ENCODE measurements around a stretch of chr18.

DNA sequence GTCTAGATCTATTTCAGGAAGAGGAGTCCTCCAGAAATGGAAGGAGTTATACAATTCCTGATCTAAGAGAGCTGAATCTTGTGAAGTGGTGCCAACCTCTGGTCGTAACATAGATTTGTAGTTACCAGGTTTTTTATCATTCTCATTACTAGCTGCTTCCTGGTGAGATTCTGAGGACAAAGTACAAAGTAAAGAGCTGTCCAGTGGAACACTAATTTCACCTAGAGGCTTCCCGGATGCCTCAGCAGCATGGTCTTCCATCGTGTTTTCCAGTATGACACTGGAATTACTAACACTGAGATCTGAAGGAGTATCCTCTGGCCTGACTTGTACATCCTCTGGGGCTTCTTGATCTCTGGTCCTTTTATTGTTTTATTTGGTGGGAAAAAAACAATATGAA lies 44.0 kb downstream of the PPP4R1 start:
- PRO-cap, 2 experiments, result no peak in any of the 2 experiments

GRCh38 chr18:9613386-9614300 lies 716 bp downstream of the PPP4R1 start:
- PRO-cap, 2 experiments, result peak in 2 of 2 experiments; most common plus-strand start chr18:9613724 (in 2); most common minus-strand start chr18:9613569 (in 1)

DNA sequence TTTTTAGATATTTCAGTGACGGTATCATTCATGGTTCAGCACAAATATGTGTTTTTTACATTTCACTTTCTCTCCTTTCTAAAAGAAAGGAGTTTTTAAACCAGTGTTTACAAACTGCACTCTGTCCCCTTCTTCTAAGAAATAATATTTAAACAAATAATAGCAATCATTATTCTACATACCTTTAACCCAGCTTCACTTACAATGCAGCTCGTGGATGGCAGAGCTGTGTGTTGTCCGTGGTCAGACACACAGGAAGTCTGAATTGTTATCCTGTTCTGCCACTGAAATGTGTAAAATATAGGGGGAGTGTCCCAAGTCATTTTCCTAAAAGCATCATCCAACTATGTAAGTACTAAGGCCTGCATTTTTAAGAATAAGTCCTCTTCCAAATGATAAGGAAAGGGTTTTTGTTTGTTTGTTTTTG lies 2.6 kb upstream of the PPP4R1 start:
- PRO-cap, 2 experiments, result no peak in any of the 2 experiments

- PRO-cap, 2 experiments, result no peak in any of the 2 experiments
Measured at GRCh38 chr18:9647736-9648325, 33.5 kb upstream of the PPP4R1 start.

DNA sequence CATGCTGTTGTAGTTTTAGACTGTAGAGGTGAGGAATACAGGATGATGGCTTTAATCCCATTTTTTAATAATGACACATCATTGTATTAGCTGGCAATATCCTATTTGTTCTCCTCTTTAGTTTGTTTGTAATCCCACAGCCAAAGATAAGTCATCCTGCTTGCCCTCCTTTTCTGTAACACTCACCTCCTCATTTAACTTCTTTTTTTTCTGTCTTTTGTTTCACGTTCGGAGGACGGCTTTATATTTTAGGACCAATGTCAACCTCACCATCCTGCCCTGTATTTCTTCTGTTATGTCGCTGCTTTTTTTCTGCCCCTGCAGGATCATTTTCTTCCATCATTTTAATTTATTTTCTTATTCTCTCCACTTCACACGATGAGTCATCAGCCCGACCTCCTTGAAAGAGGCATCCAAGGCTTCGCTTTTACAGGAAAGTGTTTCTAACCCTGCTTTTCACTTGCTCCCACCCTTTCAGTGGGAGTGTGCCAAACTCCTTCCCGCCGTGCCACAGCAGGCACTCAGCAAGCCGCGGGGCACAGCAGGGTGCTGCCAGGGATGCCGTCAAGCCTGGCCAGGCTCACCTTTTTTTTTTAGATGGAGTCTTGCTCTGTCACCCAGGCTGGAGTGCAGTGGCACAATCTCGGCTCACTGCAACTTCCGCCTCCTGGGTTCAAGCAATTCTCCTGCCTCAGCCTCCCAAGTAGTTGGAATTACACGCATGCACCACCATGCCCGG lies 11.5 kb downstream of the RAB31 start:
- PRO-cap, 2 experiments, result no peak in any of the 2 experiments

- PRO-cap, 2 experiments, result no peak in any of the 2 experiments
Measured at GRCh38 chr18:9734170-9734762, 26.2 kb downstream of the RAB31 start.

- PRO-cap, 2 experiments, result no peak in any of the 2 experiments
Measured at GRCh38 chr18:9946036-9946648, 32.3 kb downstream of the VAPA start.

DNA sequence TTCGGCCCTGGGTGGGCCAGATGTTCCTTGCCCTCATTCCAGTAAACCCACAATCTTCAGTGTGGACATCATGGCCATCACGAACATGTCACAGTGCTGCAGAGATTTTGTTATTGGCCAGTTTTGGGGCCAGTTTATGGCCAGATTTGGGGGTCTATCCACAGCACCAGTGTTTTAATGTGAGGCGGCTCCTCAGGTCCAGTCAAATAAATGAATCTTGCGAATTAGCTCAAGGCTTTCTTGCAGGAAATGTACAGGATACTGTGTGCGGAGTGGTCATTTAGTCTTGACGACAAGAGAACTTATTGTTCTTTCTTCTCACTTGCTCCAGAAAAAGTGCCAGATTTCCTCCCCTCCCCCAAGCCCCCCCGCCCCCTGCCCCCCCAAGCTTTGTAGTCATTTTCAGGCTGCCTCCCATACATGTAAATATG lies 228.6 kb upstream of the APCDD1 start:
- PRO-cap, 2 experiments, result no peak in any of the 2 experiments

DNA sequence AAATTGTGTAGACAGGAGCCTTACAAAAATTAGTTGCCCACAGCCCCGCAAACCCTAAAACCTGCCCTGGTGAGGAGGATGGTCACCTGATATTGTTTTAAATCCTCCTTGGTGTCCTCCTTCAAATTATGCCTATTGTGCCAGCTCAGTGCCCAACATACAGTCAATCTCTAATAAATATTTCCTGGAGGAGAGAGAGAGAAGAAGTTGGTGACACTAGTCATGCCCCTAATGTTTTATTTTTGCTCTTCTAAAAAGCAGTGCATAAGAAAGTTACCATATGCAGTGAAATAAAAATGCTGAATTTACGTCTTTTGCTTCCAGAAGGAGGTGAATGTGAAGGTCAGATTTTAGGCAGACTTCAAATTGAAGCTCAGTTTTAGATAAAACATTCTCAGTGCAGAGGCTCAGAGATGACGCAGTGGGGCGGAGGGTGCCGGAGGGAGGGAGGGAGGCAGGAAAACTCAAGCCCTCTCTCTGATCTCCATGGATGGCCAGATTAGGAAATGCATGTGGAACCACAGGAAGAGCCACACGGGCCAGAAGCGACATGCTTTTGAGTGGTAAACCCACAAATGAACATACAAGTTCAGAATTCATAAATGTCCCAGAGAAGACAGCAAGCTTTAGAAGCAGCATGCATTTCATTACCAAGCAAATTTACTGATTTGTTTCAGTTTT lies 30.0 kb upstream of the APCDD1 start:
- PRO-cap, 2 experiments, result no peak in any of the 2 experiments

DNA sequence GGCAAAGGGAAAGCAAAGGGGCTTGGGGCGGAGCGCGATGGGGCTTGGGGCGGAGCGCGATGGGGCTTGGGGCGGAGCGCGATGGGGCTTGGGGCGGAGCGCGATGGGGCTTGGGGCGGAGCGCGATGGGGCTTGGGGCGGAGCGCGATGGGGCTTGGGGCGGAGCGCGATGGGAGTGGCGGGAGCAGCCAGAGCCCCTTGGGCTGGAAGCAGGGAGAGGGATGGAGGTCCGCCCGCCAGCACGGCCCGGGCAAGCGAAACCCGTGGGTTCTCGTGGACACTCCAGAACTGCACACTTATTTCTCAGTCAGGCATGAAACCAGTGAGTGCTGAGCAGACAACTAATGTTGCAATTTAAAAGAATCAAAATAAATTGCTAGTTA lies 81.7 kb downstream of the NAPG start:
- PRO-cap, 2 experiments, result no peak in any of the 2 experiments

DNA sequence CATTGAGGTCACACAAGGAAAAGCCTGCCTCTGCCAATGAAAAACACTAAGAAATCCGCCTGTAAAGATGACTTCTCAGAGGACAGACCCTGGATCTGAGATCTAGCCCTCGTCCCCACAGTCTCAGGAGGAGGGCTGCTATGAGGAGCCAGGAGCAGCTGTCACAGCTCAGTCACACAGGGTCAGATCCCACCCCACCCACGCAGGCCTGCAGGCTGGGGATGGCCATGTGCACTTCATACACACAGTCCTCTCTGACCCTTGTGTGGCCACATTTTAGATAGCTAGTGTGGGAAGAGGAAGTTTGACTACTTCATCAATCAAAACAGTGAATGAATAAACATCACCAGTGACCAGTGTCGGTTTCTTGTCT lies 107.2 kb downstream of the PIEZO2 start:
- PRO-cap, 2 experiments, result no peak in any of the 2 experiments

GRCh38 chr18:11175316-11175573 lies 25.9 kb upstream of the PIEZO2 start:
- PRO-cap, 2 experiments, result no peak in any of the 2 experiments

DNA sequence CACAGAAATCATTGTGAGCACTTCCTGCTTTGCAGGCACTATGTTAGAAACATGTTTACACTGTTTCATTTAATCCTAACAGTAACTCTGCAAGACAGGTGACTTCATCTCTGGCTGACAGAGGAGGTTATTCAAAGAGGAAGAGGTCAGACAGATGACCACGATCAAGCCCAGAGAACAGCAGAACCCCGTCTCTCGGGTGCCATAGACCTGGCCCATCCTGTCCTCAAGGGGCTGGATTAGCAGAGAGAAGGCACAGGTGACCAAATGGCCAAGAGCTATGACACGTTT lies 28.1 kb upstream of the PIEZO2 start:
- PRO-cap, 2 experiments, result no peak in any of the 2 experiments

DNA sequence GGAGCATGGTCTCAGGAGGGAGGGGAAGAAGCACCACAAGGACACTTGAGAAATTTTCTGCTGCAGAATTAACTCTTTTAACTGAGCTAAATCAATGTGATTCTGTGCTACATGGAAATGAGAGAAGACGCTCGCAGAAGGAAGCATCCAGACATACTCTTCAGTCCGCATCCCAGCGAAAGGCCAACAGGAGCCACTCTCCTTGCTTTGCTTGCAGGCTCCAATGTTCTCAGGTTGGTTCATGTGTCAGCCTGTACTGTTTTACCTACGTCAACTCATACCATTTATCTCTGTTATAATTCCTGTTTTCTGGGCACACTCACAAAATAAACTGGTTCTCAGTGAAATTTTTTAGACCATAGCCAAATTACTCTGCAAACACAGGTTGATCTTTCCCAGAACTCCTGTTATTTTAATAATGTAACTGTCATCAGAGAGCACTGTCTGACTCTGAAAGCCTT lies 111.5 kb upstream of the PIEZO2 start:
- PRO-cap, 2 experiments, result no peak in any of the 2 experiments

- PRO-cap, 2 experiments, result no peak in any of the 2 experiments
Measured at GRCh38 chr18:11908005-11908116, 256 bp downstream of the MPPE1 start.

- PRO-cap, 2 experiments, result peak in 2 of 2 experiments; most common plus-strand start chr18:11947495 (in 2); most common minus-strand start chr18:11947413 (in 2)
Measured at GRCh38 chr18:11947025-11948346, 33.8 kb upstream of the IMPA2 start.

GRCh38 chr18:12038607-12039579 lies 54.8 kb upstream of the ANKRD62 start:
- PRO-cap, 2 experiments, result no peak in any of the 2 experiments

DNA sequence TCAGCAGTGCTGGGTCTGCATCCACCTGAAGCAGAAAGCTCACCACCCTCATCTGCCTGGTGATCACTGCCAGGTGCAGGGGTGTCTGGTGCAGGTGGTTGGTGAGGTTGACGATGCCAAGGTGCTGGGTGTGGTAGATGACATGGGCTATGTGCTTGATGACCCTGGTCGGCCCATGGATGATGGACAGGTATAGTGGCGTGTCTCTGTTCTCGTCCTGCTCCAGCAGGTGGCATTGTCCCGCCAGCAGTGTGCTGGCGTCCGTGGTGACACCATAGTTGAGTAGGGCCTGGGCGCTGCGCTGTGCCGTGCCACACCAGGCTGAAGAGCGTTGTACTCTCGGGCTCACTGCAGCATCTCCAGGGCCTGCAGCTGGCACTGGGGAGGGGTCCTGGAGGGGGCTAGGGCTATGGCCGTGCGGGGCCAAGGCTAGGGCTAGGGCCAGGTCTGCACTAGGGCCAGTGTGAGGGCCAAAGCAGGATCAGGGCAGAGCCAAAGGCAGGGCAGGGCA lies 903 bp upstream of the ANKRD62 start:
- PRO-cap, 2 experiments, result no peak in any of the 2 experiments

- PRO-cap, 2 experiments, result no peak in any of the 2 experiments
Measured at GRCh38 chr18:12312912-12313557, 5.0 kb downstream of the TUBB6 start.

- PRO-cap, 2 experiments, result no peak in any of the 2 experiments
Measured at GRCh38 chr18:12345889-12346677, 30.9 kb downstream of the AFG3L2 start.

Measured in helper T cell (primary cell).